BE2C (cell line): ENCODE measurements around a stretch of chr10.

DNA sequence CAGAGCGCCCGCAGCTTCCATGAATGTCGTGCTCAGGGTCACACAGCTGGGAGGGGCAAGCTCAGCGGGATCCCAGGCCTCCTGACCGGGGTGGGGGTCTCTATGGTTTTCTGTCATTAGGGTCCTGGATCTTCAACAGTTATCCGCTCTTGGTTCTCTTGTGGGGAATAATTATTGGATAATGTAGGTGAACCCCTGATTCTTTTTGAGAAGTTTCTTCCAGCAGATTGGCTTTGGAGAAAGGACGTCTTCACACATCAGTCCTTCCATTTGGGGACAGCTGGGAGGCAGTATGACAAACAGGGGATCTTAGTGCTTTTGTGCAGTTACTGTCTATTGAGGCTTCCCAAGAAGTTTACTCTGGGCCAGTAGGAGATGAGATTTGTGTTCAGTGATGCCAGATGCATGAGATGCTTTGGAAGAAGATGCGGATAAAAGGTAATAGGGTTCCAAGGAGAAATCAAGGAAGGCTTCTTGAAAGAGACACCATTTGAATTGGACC, 30.5 kb upstream of the BTBD16 start:
- RRBS = no CpG with 5 or more reads among the region's 8 CpGs

DNA sequence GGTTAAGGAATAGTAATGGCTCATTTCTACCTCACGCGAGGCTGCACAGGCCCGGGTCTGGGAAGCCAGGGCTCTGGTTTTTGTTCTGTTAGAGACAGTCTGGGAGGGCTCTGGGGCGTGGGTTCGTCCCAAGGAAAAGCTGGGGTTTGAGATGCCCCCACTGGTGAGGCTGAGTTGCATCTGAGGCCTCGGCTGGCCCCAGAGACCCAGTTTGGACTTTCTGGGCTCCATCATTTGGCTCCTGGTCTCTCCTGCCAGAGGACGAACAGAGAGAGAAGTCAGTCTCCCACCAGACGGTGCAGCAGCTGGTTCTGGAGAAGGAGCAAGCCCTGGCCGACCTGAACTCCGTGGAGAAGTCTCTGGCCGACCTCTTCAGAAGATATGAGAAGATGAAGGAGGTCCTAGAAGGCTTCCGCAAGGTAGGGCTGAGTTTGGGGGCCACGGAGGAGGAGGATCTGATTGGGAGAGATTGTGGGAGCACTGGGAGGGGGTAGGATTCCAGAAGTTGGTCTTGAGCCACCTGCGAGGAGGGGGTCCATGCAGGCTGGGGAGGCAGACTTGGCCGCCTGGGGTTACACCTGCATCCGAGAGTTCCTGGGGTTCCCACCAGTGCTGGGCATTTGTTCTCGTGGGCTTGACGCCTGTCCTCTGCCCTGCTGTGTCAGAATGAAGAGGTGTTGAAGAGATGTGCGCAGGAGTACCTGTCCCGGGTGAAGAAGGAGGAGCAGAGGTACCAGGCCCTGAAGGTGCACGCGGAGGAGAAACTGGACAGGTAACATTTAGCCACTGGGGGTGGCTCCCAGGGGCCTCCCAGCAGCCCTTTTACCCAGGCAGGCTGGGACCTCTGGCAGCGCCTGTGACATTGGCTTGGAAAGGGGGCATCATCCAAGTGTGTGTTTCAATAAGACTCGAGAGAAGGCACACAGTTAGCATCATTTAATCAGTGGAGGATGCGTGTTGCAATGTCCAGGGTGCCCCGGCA, 22.4 kb upstream of the BTBD16 start:
- RRBS = no CpG with 5 or more reads among the region's 26 CpGs

GRCh38 chr10:122290811-122291140, 19.7 kb downstream of the BTBD16 start:
- RRBS = no CpG with 5 or more reads among the region's 7 CpGs

- RRBS = no CpG with 5 or more reads among the region's 2 CpGs
Measured at GRCh38 chr10:122324466-122324840, 50.1 kb upstream of the PLEKHA1 start.

- RRBS = no CpG with 5 or more reads among the region's 5 CpGs
Measured at GRCh38 chr10:122348389-122348769, 26.1 kb upstream of the PLEKHA1 start.

DNA sequence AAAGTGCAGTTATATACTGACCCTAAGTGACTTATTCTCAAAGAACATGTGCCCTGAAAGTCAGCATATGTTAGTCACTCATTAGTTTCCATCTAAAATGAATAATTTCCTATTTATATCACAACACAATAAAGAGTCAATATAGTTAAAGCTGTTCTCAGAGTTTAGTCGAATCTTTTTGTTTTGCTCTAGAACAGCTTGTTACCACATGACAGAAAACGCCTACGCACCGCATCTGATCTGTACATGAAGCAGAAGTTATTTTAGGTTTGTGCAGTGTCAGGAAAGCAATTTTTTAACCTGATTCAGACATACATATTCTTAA, 33.2 kb downstream of the PLEKHA1 start:
- RRBS = no CpG with 5 or more reads among the region's 4 CpGs

DNA sequence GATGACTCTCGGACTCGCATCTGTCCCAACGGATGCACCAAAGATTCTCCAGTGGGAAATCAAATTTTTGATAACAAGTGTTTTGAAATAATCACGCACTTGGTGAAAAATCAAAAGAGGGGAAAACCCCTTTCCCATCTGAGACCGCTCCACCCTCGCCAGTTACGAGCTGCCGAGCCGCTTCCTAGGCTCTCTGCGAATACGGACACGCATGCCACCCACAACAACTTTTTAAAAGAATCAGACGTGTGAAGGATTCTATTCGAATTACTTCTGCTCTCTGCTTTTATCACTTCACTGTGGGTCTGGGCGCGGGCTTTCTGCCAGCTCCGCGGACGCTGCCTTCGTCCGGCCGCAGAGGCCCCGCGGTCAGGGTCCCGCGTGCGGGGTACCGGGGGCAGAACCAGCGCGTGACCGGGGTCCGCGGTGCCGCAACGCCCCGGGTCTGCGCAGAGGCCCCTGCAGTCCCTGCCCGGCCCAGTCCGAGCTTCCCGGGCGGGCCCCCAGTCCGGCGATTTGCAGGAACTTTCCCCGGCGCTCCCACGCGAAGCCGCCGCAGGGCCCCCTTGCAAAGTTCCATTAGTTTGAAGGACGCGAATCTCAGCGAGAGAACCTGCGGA, 565 bp upstream of the HTRA1 start:
- RRBS = 6% methylated on average over 8 of the region's 53 CpGs

GRCh38 chr10:122463738-122464530, 2.6 kb downstream of the HTRA1 start:
- RRBS = no CpG with 5 or more reads among the region's 17 CpGs

DNA sequence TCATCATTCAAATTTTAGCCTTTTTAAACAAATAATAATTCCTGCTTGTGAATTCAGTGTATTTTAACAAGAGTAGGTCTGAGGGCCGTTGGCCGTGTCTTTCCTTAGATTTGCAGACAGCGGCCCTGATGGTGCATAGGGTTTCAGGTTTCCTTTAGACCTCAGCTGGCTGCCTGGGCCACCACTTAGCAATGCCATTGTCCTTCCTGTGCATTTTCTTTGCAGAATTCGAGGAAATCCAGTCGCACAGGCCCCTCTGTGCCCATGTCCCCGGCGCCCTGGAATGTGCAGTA, 14.1 kb downstream of the HTRA1 start:
- RRBS = 28% methylated on average over 2 of the region's 7 CpGs

DNA sequence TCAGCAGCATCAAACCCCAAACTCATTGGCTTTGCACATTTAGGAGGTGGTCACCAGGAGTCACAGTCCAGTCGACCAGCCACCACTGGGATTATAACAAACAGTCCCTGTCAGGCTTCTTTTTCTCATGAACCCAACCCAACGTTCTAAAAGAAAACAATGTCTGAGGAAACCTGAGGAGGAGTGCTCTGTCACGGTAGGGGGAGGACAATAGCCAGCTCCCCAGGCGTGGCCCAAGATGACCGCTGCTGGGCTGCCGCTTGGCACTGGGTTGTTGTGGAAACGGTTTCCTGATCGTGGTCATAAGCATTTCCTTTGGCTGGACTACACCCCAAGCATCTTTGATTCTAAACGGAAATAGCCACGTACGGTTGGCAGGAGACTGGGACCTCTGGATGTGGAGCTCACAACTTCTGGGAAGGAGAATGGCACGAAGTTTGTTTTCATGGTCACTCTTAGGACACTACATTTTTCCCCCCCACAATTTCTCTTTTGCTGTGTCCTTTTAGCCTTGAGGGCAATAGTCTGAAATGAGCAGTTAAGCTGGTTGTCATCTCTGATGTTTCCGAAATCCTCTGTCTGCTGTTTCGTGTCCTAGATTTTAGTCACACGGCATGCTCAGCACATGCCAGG, 30.3 kb upstream of the DMBT1 start:
- RRBS = no CpG with 5 or more reads among the region's 15 CpGs

- RRBS = 5% methylated on average over 18 of the region's 52 CpGs
Measured at GRCh38 chr10:123149788-123150470, 2.0 kb downstream of the HMX2 start.

DNA sequence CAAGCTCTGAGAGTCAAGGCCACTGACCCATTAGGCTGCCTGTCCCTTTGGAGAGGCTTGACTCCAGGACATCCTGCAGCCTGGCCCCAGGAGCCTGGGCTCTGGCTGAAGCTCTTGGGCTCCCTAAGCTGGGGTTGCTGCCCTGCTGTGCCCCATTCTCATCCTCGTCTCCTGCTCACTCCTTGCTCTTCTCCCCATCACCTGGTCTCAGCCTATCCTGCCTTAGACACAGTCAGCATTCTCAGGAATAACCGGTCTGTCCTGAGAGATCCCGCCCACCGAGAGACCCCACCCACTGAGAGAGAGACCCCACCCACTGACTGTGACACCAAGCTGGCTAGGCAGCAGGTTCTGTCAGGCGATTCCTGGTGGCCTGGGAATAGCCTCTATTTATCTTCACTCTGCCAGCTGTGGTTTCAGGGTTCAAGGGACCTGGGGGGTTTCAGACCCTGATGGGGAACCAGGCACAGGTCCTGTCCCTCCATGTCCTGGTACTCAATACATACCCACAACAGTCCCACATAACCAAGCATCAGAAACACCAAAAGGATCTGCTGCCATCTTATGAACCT, 27.6 kb downstream of the CPXM2 start:
- RRBS = no CpG with 5 or more reads among the region's 5 CpGs

- RRBS = no CpG with 5 or more reads among the region's 22 CpGs
Measured at GRCh38 chr10:124035836-124036610, 57.4 kb downstream of the CHST15 start.

DNA sequence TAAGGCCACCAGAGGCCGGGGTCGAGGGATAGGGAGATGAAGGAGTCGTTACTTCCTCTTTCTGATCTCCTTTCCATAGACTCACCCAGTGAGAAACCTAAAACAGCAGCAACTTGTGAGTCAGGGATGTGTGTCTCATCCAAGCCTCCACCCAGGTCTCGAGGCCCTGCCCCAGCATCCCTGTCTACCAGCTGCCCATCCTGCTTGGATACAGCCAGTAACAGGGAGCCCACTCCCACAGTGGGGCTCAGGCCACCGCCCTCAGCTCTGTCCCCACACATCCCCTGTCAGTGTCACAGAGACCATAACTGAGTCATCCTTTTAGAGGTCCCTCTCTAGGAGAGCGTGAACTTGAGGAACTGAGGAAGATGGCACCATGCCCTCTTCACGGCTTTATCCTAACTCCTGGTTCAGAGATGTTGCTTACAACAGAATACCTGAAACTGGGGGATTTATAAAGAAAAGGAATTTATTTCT, 49.6 kb upstream of the CHST15 start:
- RRBS = no CpG with 5 or more reads among the region's 7 CpGs

- RRBS = no CpG with 5 or more reads among the region's 15 CpGs
Measured at GRCh38 chr10:124221929-124222431, 128.6 kb upstream of the CHST15 start.

DNA sequence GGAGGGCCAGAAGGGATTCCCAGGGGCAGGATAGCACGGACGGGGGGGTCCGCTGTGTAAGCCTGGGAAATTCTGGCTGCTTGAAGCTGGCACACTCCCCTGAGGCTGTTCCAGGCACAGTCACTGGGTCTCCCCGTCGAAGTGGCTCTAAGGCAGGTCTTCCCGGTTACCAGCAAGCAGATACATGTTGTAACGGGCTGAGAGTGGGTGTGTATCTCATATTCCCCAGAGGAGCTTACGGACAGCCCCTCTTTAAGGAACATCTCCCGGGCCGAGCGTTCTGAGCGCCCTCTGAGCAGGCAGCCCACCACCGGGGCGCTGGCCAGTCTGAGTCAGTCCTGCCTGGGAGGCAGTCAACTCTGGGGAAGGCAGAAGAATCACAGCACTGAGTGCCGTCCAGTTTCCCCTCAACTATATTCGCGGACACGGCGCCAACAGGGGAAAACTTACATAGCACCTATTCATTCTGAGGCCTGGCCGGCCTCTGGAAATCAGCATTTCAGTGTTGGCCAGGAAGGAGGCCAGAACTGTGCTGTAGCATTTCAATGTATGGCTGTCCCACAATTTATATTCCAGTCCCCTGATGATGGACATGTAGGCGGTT, 117.4 kb downstream of the LHPP start:
- RRBS = 40% methylated on average over 8 of the region's 21 CpGs

DNA sequence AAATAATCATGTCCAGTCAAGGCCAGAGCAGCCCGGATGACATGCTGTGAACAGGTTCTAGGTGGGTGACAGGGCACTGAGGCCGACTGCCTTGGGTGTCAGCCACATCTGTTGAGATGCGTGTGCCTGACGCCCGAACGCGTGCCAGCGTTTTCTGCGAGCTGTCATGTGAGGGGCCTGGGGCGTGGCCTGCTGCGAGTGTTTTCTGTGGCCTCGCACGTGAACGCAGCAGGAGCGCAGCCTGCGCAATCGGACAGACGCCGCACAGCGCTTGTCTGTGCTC, 118.3 kb downstream of the FAM53B start:
- RRBS = no CpG with 5 or more reads among the region's 20 CpGs

- RRBS = no CpG with 5 or more reads among the region's 5 CpGs
Measured at GRCh38 chr10:124641280-124641796, 102.8 kb downstream of the FAM53B start.

GRCh38 chr10:124646312-124646934, 97.8 kb downstream of the FAM53B start:
- RRBS = no CpG with 5 or more reads among the region's 13 CpGs

DNA sequence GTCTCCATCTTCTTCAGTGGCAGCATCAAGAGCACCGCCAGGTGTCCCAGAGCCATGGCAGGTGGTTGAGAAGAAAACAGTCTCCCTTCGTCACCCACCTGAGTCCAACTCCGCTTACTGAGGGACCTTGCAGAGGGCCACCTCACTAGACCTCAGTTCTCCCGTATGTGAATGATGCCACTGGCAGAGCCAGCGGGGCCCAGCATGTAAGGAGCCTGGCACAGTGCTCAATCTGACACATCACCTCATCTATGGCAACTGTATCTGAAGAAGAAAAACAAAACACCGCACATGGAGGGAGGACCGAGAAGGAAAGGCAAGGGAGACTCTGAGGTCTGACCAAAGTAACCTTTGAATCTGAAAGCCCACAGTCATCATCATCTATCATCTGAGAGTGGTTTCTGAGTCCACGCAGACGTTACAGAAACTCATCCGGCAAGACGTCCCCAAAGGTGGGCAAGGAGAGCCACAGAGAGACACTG, 49.3 kb downstream of the FAM53B start:
- RRBS = no CpG with 5 or more reads among the region's 11 CpGs